Myometrial cell (primary cell): ENCODE measurements around a stretch of chr4.

- RAMPAGE, long total RNA = no peak
Measured at GRCh38 chr4:39637336-39637880, 1.3 kb downstream of the SMIM14 start.

GRCh38 chr4:39706372-39706957, 8.5 kb downstream of the UBE2K start:
- RAMPAGE, long total RNA = no peak

- RAMPAGE, long total RNA = no peak
Measured at GRCh38 chr4:40055707-40056514, 739 bp upstream of the N4BP2 start.

- RAMPAGE, long total RNA = no peak
Measured at GRCh38 chr4:40238006-40238631, 41.3 kb downstream of the RHOH start.

GRCh38 chr4:40240939-40241421, 44.1 kb downstream of the RHOH start:
- RAMPAGE, long total RNA = no peak

DNA sequence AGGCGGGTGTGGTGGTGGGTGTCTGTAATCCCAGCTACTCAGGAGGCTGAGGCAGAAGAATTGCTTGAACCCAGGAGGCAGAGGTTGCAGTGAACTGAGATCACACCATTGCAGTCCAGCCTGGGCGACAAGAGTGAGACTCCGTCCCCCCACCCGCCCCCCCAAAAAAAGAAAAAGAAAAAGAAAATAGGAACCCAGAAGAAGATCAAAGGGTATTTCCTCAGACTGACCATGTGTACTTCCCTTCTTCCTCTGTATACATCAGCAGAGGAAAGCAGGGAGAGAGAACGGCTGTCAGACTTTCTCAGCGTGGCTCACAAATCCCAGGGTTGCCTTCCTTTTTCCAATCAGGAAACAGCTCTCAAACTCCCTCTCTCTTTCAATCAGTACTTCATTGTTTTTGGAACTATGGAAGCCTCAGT, 59.0 kb downstream of the CHRNA9 start:
- RAMPAGE, long total RNA = no peak

DNA sequence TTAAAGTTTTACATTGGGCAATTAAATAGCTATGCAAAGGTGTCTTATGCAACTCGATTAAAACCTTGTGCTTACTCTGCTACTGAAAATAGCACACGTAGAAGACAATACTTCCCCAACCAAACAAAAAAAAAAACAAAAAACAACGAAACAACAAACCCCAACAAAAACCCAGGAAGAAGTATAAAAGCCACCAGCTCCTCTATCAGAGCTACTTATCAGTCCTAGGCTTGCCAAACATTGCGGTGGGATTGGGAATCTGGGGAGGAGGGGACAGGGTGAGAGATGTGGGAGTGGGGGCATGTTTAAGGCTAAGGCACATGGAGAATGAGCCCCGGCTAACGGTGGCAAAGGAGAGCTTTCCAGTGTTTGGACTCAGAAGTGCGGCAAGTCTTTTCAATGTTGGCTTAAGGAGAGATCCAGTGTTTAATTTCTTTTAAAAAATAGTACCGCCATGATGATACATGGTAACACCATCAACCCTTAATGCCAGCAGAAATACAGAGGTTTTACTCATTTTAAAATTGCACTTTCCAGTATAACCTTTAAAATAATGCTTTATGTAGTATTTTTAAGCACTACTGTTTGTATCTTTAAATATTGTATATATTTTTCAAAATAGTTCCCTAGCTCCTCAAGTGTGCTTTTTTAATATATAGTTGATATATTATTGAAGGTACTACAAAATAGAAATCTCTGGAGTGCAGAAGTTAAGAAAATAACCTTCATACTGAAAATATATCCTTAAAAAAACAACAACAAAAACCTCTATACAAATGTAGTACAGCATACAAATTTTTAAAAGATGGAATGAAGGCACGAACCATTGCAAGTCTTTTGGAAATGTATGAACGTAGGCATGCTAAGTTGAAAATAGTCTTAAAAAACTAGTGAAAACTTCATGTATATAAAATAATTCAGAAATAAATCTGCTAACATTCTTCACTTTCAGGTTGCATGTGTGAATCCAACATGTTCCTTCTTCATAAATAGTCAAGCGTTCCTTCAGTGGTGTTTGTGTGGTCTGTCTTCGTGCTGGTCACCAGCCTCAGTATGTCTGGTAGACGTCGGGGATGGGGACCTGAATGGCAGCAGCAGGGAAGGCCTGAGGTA, 90.1 kb downstream of the CHRNA9 start:
- RAMPAGE, long total RNA = no peak

DNA sequence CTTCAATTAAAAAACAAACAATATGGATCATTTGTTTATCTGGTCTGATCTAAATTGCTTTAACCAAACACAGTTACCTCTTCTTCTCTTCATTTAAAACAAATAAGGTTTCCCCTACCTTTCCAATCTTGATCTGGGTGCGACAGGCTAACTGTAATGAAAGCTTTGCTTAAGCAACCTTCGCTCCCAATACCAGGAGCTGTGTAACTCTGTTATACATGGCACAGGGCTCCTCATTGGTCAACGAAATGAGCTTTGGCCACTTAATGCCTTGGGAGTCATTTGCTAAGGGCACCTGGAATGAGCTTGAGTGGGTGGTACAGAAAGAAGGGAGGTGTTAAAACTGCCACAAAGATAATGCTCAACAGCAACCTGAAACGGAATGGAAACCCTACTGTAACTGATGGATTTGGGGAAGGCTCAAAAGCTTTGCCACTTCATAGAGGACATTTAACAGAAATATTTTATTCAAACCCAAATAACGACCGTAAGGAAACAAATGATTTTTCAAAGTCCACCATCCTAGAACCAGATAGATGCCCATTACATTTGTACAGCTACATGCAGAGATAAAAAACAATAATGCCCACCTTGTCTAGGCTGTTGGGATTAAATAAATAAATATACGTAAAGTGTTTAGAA, 140.6 kb downstream of the CHRNA9 start:
- RAMPAGE, long total RNA = no peak

GRCh38 chr4:40492664-40493308, 136.9 kb downstream of the RBM47 start:
- RAMPAGE, long total RNA = no peak

DNA sequence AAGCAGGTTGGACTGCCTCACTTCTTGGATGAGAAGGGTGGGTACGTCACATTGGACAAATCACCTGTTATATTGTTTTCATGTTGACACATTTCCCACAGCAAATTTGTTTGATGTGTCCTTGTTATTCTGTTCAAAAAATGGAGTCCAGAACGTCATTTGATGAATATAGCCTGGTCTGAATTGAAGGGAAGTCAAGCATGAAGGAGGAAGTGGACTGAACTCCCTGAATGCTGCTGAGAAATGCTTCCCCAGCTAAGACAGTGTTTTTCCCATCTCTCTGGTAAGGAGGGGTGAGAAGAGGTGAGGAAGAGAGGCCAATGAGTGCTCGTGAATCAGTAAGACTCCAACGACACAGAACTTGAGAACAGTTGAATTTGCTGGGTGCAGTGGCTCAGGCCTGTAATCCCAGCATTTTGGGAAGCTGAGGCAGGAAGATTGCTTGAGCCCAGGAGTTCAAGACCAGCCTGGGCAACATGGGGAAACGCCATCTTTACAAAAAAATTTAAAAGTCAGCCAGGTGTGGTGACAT, 127.4 kb downstream of the RBM47 start:
- RAMPAGE, long total RNA = no peak

GRCh38 chr4:40576899-40577636, 52.6 kb downstream of the RBM47 start:
- RAMPAGE, long total RNA = no peak

GRCh38 chr4:40631097-40631307, 1.3 kb upstream of the RBM47 start:
- RAMPAGE, long total RNA = no peak

GRCh38 chr4:40702527-40703058, 47.2 kb upstream of the NSUN7 start:
- RAMPAGE, long total RNA = no peak

DNA sequence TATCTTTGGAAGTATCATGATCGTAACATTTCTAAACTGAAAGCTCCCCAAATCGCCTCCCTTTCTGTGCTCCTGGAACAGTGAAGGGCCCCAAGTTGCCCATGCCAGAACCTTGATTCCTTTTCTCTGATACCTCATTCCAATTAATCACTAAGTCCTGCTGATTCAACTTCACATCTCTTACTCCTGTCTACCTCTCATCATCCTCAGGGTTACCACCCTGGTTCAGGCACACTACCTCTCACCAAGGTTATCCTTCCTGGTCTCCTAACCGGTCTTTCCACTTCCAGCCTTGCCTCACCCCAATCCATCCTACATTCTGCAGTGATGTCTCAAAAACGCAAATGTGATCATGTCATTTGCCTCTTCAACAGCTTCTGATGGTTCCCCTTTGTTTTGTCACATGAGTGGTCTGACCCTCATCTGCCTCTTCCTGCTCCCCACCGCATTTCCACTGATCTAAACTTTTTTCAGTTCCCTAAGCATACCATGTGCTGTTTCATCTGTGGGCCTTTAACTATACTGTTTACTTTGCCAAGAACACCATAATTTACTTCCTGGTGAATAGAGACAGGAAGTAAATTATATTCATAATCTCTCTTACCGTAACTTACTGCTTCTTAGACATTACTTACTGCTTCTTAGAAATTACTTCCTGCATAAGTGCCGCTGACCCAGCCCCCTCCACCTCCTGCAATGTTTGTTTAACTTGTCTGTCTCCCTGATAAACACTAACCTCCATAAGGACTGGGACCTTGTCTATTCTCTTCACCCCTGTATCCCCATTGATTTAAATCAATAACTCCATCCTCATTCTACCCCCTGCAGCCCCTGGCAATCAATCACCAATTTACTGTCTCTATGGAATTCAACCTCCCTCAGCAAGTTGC, 27.1 kb upstream of the NSUN7 start:
- RAMPAGE, long total RNA = no peak

GRCh38 chr4:40856545-40857445, 107.0 kb downstream of the NSUN7 start:
- RAMPAGE, long total RNA = no peak

- RAMPAGE, long total RNA = no peak
Measured at GRCh38 chr4:40996969-40997614, 217.2 kb downstream of the APBB2 start.

DNA sequence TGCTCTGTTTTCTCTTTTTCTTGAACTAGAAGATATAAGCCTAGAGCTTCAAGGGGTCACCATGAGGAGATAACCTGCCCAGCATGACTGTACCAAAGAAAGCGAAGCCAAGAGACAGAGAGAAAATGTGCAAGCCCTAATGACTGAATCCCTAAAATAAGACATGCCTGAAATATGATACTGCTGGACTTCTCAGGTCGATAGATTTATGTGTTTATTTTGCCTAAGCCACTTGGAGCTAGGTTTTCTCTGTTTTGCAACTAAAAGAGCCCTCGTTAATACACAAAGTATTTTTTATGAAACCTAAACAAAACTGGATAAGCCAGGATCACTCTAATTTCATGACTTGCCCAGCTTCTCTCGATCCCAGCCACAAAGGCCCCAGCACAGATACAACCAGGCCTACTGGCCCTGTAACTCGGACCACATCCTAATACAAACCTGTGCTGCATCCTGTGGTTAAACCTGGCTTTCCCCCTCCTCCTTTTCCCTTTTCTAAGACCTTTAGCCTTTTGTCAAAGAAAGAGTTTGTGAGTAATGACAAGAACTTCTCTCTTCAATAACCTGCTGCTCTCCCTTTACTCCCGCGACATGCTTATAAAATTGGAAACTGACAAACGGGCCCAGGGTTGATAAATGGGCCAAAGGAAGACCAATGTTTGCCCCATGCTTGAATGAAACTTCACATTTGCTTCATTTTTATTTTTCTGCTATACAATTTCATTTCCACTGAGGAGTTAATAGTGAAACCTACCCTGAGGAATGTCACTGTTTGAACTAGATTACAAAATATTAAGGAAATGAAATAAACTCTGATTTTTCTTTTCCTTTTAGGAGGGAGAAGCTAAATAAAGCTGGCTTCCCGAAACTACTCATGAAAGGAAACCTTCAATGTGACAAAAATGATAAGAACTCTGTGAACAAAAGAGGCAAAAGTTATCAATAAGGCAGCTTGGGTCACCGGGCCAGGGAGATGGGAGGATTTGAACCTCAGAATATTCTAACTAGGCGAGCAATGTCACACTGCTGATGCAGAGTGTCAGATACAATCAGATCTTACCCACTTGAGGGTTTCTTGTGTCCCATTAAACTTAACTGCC, 185.6 kb downstream of the APBB2 start:
- RAMPAGE, long total RNA = no peak

- RAMPAGE, long total RNA = no peak
Measured at GRCh38 chr4:41142938-41143777, 71.2 kb downstream of the APBB2 start.

DNA sequence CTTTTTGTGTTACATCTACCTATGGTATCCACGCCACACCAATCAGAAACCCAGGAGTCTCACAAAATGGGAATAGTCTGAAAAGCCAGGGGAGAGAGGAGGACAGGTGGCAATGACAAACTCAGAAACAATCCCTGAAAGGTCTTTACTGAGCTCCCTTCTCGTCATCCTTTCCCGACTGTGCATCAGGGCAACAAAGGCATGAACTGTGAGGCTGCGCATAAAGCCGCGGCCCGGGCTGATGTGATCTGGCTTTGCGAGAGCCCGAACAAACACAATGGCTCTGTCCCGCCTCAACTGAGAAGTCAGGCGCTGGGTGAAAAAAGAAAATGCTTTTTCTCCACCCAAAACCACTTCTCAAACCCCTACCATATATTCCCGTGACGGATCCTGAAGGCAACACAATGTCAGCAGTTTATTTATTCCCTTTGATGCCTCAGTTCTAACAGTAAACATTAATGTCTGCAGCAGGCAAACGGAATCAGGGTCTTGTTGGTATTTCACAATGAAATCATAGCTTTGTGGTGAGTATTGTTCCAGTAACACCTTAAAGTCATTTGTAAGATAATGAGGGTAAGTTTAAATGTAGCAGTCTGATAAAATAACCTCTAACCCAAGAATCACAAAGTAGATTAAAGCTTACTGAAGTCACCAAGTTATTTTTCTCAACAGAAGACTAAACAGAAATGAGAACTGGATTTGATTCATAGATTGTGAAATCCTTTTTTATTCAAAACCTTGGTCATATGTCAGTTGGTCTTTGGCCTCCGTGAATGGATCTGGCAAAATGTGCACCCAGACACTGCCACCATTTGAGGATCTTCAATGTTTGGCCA, 67.5 kb downstream of the APBB2 start:
- RAMPAGE, long total RNA = no peak

GRCh38 chr4:41202193-41202560, 12.2 kb downstream of the APBB2 start:
- RAMPAGE, long total RNA = no peak